NB4 (cell line): ENCODE measurements around a stretch of chr2.

DNA sequence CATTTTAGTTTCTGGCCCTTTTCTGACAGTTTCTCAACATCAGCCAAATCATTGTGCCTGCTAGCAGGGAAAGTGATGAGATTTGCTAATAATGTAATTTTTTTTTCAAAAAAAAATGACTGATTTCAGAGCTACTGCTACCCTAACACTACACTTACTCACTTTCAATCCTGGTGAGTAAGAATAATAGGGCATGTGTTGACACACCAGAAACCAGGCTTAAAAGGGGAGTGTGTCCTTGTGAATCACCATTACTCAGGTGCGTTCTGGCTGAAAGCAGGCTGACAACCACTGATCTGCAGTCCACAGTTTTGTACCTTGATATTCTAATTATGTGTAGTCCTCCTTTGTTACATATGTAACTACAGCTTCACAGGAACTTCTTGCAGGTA is 40.9 kb upstream of the ACTR3 start:
- RRBS: no CpG with 5 or more reads among the region's 1 CpG

DNA sequence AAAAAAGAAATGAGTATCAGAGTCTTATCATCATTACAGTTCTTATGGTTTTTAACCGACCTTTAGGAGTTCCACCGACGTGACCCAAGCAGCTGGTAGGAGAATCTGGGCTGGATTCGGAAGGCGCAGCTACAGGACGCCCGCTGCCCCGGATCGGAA is 718.5 kb downstream of the DPP10 start:
- RRBS: 78% methylated on average over 2 of the region's 9 CpGs

GRCh38 chr2:117981419-117981980 is 32.4 kb downstream of the CCDC93 start:
- RRBS: no CpG with 5 or more reads among the region's 4 CpGs

GRCh38 chr2:118012916-118013170 is 1.0 kb downstream of the CCDC93 start:
- RRBS: no CpG with 5 or more reads among the region's 5 CpGs

GRCh38 chr2:118834403-118834912 is 13.0 kb downstream of the EN1 start:
- RRBS: 13% methylated on average over 1 of the region's 21 CpGs

DNA sequence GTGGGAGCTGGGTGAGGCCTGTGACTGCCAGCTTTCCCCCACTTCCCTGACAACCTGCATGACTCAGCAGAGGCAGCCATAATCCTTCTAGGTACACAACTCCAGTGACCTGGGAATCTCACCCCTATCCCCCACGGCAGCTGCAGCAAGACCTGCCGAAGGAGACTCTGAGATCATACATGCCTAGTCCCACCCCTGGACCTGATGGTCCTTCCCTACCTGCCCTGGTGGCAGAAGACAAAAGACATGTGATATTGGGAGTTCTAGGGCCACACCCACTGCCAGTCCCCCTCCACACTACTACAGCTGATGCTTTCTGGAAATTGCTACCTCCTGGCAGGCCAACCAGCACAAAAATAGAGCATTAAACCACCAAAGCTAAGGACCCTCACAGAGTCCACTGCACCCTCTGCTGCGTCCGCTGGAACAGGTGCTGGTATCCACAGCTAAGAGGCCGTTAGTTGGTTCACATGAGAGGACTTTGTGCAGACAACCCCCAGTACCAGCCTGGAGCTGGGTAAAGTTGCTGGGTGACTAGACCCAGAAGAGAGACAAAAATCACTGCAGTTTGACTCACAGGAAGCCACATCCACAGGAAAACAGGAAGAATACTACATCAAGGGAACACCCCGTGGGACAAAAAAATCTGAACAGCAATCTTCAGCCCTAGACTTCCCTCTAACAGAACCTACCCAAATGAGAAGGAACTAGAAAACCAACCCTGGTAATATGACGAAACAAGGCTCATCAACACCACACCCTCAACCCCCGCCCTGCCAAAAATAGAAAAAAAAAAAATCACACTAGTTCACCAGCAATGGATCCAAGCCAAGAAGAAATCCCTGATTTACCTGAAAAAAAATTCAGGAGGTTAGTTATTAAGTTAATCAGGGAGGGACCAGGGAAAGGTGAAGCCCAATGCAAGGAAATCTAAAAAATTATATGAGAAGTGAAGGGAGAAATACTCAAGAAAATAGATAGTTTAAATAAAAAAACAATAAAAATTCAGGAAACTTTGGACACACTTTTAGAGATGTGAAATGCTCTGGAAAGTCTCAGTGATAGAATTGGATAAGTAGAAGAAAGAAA is 12.6 kb downstream of the MARCO start:
- RRBS: no CpG with 5 or more reads among the region's 8 CpGs

GRCh38 chr2:119252241-119253322 is 28.9 kb downstream of the STEAP3 start:
- RRBS: no CpG with 5 or more reads among the region's 11 CpGs

DNA sequence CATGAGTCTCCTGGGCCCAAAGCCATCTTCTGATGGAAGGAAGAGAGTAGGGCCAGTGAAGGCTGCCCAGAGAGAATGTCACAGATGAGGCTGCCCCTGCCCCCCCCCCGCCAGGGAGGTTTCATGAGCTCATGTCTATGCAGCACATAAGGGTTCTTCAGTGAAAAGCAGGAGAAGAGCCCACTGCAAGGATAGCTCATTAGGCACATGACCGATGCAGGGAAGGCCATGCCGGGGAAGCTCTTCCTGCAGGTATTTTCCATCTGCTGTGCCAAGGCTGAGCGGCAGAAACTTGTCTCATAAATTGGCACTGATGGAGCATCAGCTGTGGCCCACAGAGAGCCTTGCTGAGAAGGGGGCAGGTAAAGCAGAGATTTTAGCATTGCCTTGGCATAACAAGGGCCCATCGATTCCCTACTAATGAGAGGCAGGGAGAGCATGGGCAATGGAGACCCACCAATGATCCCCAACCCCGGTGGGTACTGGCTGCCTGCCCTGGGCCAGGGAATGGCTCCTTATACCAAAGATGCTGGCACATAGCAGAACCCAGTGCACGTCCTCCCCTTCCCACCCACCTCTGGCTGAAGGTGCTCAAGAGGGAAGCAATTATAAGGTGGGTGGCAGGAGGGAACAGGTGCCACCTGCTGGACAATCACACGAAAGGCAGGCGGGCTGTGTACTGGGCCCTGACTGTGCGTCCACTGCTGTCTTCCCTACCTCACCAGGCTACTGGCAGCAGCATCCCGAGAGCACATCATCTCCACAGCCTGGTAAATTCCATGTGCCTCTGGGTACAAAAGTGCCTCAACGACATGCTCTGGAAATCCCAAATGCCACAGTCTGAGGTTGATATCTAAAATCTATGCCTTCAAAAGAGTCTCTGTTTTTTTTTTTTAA is 41.3 kb downstream of the STEAP3 start:
- RRBS: no CpG with 5 or more reads among the region's 12 CpGs

- RRBS: no CpG with 5 or more reads among the region's 7 CpGs
Measured at GRCh38 chr2:119339272-119339771, 27.3 kb downstream of the C2orf76 start.

DNA sequence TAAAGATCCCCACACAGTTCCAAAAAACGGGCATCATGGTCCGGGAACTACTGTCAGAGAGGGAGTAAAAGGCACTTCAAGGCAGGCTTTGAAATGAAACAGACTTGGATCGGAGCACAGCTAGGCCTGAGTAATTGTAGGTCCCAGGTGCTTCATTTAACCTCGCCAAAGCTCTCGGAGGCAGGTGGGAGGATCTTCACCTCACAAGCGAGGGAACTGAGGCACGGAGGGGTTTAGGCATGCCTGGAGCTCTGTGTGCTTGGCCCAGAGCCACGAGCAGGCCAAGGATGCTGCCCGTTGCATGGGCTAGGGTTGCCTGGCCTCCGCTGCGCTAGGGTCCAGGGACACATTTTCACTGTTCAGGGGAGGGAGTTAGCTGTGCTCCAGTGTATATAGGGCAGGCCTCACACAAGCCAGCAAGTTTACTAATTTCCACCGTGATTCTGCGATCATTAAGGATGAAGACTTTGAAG is 11.2 kb downstream of the TMEM37 start:
- RRBS: no CpG with 5 or more reads among the region's 13 CpGs

DNA sequence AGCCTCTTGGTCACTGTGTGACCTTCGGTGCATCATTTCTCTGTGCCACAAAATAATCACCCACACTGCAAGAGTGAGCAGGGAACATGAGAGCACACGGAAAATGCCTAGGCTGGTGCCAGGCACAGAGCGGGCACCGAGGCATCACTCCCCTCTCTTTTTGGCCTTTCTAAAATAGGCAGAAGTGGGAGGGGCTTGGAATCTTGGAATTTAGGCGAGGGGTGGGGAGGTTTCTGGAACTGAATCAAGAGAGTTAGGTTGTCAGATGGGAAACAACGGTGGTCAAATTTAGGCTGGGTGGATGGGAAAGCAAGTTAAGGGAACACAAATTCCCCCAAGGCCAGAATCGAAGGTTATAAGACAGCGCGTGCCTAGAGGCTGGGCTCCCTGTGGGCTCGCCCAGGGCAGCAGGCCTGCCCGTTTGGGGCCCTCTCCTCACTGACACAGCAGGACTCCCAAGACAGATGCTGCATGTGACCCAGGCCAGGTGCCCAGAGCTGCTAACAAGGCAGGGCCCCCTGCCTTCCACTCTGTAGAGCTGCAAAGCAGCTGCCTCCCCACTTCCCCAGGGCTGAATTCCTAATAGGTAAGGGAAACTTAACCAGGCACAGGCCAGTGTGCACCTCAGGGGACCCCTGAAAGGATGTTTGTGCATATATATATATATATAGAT is 43.4 kb downstream of the TMEM37 start:
- RRBS: no CpG with 5 or more reads among the region's 11 CpGs

- RRBS: no CpG with 5 or more reads among the region's 17 CpGs
Measured at GRCh38 chr2:119523153-119523772, 1.0 kb downstream of the SCTR start.

DNA sequence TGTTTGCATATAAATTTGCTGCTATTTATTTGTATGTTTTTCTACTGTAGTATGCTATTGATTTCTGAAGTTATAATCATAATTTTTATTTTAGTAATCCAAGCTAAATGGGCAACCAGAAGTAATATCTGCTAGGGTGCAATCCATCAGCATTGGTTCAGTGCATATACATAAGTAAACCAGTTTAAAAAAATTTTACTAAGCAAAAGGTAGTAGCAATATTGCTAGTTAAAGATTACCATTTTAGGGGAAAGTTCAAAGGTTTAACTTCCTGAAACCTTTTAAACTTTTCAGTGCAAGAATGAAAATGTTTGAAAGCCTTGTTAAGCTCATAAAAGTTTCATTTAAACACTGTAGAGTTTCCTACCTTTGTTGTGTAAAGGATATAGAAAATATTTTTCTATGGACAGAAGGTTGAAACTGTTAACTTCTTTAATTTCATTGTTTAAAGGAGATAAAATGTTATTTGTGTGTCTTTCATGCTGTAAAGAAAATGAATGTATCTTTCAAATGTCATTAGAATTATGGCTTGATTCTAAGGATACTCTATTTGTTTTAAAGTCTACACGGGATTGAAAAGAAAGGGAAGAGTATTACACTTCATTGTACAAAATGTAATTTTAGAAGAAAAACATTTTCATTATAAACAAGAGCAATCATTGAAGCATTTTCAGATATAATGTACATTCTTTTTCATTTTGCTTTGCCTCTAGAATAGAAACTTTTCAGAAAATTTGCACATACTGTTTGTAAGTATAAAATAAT is 30.9 kb upstream of the EPB41L5 start:
- RRBS: no CpG with 5 or more reads among the region's 1 CpG

GRCh38 chr2:120216125-120216602 is 7.0 kb downstream of the TMEM185B start:
- RRBS: no CpG with 5 or more reads among the region's 22 CpGs

DNA sequence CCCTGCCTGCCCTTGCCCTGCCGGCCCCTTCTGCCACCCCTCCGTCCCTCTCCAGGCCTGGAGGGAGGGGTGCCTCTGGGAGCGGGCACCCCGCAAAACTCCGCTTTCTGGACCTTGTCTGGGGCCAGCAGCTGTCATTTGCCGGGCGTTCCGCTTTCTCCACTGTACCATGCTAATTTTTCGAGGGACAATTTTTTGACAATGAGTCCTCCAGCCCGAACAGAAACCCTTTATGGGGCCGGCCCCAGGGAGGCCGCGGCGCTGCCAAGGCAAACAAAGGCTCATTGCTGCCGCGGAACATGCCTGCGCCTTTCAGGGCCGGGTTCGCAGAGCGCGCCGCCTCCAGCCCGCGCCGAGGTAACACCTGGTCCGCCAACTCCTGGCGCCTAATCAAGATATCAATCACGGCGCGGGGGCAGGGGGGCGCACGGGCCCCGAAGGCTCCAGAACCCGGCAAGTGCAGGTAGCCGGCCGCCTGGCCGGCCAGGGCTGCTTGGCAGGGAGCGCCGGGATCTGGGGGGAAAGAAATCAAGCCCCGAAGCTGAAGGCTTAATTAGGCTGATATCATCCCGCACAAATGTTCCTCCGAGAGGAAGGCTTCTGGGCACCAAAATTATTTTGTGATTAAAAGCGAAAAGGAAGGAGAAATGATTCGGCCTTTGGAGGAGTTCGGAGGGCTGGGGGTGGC is 96.1 kb downstream of the INHBB start:
- RRBS: no CpG with 5 or more reads among the region's 45 CpGs

GRCh38 chr2:120540038-120540956 is 194.4 kb downstream of the INHBB start:
- RRBS: no CpG with 5 or more reads among the region's 20 CpGs

DNA sequence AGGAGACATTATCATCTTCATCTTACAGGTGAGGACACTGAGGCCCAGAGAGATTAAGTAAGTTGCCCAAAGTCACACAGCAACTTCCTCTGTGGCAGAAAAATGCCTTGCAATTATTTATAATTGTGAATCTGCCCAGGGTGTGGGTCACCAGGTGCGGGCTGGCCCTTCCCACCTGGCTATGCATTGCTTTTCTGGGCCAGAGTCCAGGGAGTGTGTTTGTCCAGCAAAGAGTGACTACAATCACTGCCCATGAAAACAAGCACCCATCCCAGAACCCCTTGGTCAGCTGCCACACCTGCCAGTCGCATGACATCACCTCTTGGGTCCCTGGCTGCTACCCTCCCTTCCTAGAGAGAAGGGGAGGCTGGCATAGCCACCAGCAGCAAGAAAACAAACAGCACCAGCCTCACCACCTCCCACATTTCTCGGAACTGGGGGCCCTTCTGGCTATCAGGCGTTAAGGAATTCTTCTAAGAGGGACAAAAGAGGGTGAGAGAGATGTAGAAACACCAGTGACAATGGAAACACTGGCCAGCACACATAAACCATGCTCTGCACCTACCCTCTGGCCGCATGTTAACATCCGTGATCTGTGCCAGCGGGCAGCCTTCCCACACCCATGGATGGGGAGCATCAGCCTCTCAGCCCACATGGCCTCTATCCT is 109.8 kb upstream of the GLI2 start:
- RRBS: no CpG with 5 or more reads among the region's 7 CpGs

DNA sequence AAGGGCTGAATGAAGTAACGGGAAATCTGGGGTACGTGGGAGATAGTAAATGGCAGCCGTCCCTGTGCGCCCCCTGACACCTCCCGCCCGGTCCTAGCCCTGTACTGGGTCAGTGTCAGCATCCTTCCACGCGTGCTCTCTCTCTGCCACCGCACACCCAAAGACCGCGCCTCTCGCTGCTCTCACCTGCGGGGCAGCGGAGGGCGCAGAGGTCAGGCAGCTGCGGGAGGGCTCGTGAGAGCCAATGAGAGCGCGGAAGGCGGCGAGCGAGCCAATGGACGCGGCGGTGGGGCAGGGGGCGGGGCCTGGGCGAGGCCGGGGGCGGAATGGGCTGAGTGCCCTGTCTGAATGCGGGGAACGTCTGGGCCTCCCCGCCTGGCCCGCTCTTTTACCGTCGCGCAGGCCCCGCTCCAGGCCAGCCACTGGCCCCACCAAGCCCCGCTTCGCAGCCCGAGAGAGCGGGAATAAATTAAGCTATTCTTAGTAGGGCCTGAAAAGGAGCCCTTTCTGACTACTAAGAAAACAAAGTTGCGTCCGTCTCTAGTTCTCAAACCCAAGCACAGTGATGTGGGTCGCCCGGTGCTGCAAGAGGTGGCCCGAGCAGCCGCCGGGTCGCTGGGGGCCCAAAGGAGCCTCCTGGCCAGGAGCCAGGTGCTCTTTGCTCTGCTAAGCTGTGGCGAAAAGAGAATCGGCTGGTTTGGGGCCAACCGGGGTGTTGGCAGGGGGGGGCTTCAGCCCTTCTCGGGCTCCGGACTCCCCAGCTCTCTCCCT is 81.2 kb upstream of the GLI2 start:
- RRBS: 91% methylated on average over 7 of the region's 54 CpGs

DNA sequence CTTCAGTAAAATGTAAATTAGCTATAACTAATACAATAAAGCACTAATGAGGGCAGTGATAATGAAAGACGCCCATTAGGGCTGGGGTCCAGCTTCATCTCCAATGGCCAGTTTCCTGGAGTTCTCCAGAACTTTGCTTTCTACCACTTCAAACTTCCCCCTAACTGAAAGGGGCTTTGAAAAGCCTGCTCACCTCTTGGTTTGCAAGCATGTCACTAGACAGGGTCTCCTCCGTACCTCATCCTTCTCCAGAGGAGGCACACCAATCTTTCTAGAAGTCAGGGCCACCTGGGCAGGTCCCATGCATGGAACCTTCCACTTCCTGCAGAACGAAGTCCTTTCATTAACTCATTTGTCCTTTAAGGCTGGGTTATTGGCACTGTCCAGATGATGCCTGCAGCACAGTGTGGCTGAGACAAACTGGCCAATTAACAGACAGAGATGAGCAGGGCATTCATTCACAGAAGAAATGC is 245.5 kb downstream of the TFCP2L1 start:
- RRBS: no CpG with 5 or more reads among the region's 3 CpGs

DNA sequence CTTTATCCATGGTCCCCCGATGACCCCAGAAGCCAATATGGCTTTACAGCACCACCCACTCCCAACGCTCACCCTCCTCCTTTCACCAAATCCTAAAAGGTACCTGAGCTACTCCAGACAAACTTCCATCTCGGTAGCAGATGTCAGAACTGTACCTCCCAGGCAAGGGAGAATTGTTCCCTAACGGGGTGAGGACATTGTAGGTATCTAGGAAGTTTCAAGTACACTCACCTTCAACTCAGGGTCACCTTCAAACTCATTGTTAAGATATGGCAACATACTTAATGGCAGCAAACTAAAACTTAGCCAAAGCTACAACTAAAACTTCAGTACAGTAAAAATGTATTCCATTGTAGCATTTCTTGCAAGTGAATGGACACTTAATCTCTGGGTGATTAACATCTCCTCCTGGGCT is 1.5 kb downstream of the TFCP2L1 start:
- RRBS: no CpG with 5 or more reads among the region's 4 CpGs